ENCODE measurements around a stretch of chr13.

DNA sequence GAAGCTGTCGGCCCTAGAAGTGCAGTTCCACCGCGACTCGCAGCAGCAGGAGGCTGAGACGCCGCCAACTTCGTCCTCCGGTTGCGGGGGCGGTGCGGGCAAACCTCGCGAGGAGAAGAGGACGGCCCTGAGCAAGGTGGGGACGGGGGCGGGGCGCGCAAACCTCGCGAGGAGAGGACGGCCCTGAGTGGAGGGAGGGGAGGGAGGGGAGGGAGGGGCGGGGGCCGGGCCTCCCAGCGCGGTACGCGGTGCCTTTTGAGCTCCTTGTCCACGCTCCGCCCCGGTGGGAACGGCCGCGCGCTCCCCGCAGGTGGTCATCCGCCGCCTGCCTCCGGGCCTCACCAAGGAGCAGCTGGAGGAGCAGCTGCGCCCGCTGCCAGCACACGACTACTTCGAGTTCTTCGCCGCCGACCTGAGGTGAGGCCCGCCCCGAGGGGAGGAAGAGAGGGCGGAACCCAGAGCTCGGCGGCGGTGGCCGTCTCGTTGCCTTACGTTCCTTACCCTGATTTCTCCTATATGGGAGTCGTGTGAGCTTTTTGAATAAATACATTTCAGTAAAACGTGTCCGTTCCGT lies 397 bp downstream of the UPF3A start:
- PRO-cap, result bidirectional peak, plus-strand start at position 441 of the sequence, minus-strand start at position 80 of the sequence
- RRBS, result 2% methylated on average over 5 of the region's 58 CpGs

DNA sequence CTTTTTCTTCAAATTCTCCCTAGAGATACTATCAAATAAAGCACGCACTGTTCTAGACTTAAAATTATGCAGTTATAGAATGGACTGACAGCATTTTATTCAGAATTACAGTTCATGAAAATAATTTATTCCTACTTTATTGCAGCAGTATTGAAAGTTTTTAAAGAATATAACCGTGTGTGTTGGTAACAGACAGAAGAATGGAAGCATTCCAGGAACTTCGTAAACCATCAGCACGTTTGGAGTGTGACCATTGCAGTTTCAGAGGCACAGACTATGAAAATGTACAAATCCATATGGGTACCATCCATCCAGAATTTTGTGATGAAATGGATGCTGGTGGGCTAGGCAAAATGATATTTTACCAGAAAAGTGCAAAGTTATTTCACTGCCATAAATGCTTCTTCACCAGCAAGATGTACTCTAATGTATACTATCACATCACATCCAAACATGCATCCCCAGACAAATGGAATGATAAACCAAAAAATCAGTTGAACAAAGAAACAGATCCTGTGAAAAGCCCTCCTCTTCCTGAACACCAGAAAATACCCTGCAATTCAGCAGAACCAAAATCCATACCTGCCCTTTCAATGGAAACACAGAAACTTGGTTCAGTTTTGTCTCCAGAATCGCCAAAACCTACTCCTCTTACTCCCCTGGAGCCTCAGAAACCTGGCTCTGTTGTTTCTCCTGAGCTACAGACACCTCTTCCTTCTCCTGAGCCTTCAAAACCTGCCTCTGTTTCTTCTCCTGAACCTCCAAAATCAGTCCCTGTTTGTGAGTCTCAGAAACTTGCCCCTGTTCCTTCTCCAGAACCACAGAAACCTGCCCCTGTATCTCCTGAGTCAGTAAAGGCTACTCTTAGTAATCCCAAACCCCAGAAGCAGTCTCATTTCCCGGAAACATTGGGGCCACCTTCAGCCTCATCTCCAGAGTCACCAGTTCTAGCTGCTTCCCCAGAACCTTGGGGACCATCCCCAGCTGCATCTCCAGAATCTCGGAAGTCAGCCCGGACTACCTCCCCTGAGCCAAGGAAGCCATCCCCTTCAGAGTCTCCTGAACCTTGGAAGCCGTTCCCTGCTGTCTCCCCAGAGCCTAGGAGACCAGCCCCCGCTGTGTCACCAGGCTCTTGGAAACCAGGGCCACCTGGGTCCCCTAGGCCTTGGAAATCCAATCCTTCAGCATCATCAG lies 9.7 kb downstream of the CHAMP1 start:
- PRO-cap, result no peak
- RRBS, result 98% methylated on average over 3 of the region's 10 CpGs